Diencephalon (tissue), 2 donors: ENCODE results near the genes KLF2 and SLC35E1.

- RAMPAGE, long total RNA: no peak
Observed at GRCh38 chr19:15893581-15893780, 4.4 kb downstream of the CYP4F2 start.

DNA sequence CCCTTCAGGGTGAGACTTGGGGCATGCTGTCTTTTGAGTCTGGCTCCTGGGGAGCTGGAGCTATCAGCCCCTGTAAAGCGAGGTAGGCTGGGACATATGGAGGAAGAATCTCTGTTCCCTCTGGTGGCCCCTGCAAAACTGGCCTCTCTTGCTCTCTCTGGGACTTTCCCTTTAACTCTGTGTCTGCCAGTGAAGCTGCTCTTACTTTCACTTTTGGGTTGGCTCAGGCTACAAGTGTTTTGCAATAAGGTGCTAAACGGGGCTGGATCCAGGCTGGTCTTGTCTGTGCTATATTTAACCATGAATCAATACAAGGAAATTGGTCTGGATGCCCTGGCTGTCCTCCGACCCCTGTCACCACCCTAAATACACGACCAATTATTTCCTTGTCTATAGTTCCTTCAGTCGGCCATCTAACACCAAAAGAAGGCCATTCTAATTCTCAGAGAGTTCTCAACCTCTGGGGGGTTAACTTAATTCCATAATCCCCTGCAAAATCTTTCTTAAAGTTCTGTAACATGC is 53.2 kb downstream of the OR10H4 start:
- RAMPAGE, long total RNA: no peak

DNA sequence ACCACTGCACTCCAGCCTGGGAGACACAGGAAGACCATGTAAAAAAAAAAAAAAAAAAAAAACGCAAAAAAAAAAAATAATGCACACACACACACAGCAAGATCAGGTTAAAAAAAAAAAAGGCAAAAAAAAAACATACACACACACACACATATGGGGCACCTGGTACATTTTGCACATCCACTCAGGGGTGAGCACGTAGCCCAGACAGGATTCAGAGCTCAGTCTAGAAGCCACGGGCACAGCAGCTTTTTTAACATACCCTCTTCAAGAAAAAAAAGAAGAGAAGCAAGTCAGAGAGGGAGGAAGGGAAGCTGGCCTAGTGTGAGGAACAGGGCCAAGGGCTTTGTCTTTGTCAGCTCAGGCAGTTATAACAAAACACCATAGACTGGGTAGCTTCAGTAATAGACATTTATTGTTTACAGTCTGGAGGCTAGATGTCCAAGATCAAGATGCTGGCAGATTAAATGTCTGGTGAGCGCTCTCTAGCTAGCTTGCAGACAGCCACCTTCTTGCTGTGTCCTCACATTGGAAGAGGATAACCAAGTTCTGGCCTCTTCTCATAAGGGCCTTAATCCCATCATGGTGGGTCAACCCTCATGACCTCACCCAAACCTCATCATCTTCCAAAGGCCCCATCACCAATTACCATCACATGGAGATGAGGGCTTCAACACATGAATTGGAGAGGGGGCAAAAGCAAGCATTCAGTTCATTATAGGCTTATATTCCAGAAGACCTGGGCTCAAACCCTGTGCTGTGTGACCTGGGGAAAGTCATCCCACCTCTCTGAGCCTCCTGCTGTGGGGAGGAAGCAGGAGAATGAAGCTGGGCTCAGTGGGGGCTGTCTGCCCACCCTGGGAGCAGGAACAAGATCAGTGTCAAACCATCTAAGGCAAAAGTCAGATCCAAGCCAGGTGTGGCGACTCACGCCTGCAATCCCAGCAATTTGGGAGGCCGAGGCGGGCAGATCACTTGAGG is 2.1 kb upstream of the TPM4 start:
- RAMPAGE, long total RNA: no peak

DNA sequence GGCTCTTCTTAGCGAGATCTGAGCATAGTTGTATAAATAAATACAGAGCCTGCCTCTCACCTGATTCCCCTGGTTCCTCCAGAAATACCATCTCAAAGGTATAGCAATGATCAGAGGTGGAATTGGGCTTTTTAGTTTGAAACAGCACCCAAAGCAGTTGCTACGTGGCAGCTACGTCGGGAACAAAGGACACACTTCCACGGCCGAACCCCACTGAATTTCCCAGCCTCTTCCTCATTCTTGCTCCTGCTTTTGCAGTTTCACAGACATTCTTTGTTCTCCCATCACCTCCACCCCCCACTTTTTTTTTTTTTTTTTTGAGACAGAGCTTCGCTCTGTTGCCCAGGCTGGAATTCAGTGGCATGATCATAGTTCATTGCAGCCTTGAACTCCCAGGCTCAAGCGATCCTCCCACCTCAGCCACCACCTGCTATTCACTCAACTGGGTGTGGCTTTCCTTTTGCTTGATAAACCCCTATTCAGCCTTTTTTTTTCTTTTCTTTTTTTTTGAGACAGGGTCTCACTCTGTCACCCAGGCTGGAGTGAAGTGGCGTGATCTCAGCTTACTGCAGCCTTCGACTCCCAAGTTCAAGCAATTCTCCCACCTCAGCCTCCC is 13.2 kb downstream of the TPM4 start:
- RAMPAGE, long total RNA: no peak

- RAMPAGE, long total RNA: no peak
Observed at GRCh38 chr19:16091210-16091670, 14.9 kb downstream of the TPM4 start.

- RAMPAGE, long total RNA: no peak
Observed at GRCh38 chr19:16101258-16101983, 10.3 kb upstream of the RAB8A start.

DNA sequence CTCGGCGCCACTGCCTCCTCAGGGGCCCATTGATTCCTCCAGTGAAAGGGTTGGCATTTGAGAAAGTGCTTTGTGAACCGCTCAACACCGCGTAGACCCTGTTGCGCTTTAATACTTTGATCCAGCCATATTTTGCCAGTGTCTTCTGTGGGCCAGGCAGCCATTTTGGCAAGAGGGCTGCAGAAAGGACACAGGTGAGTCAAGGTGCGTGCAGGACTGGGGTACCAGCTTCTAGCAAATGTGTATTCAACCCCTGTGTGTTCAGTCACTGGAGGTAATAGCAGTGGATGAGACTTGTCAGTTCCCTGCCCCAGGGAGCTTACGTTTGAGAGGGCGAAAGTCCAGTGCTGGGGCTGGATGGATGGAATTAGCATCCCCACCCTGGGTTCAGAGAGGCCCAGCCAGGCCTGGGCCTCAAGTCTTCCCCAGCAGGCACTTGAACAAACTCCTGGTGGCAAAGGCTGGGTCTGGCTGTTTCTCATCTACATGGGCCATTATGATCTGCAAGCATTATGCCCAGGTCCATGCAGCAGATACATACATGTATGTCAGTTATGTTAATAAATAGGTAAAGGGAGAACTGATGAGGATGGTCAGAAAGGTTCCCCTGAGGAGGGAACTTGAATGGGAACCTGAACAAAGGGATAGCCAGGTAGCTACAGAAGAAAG is 3.9 kb downstream of the RAB8A start:
- RAMPAGE, long total RNA: no peak

- RAMPAGE, long total RNA: no peak
Observed at GRCh38 chr19:16141170-16141629, 2.3 kb upstream of the HSH2D start.

- RAMPAGE, long total RNA: no peak
Observed at GRCh38 chr19:16160806-16161555, 12.3 kb downstream of the CIB3 start.

DNA sequence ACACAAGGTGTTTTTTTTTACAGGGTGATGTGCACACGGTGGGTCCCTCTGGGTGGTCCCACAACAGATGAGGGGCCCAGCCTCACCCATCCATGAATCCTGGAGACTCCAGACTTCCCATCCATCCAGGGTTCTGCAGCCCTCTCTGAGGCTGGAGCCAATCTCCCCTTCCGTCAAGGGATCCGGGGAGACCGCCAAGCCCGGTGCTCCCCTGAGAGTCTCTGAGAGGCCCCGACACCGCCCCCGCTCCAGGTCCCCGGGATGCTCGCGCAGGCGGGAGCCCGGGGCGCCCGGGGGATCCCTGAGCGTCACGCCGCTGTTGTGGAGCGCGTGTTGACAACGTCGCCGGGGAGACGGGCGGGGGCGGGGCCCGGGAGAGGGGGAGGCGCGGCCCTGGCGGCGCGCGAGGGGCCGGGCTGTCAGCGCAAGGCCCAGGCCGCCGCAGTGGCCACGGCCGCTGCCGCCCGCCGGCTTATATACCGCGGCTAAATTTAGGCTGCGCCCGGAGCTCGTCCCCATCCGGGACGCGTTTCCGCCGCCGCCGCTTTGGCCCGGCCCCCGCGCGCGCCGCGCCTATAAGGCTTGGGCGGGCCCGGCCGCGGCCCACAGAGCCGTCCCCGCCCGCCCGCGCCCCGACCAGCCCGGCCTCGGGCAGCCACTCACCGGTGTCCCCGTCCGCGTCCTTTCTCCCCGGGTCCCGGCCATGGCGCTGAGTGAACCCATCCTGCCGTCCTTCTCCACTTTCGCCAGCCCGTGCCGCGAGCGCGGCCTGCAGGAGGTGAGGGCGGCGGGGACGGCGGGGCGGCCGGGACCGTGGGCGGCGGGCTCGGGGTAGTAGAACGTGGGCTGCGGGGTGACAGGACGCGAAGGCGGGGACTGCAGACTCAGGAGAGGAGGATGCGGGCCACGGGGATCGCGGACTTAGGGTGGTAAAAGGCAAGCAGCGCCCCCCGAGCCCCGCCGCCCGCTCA is at the start of gene KLF2:
Gene KLF2, plus strand, starts transcription at position 606 of the 971 bp plus-strand sequence.
- RAMPAGE, long total RNA: no peak

GRCh38 chr19:16347632-16347882 is 22.9 kb downstream of the KLF2 start:
- RAMPAGE, long total RNA: no peak

GRCh38 chr19:16384330-16384818 is 59.7 kb downstream of the KLF2 start:
- RAMPAGE, long total RNA: no peak

GRCh38 chr19:16416497-16417444 is 55.0 kb downstream of the EPS15L1 start:
- RAMPAGE, long total RNA: no peak

GRCh38 chr19:16560050-16560469 is 12.2 kb downstream of the SLC35E1 start:
- RAMPAGE, long total RNA: no peak

DNA sequence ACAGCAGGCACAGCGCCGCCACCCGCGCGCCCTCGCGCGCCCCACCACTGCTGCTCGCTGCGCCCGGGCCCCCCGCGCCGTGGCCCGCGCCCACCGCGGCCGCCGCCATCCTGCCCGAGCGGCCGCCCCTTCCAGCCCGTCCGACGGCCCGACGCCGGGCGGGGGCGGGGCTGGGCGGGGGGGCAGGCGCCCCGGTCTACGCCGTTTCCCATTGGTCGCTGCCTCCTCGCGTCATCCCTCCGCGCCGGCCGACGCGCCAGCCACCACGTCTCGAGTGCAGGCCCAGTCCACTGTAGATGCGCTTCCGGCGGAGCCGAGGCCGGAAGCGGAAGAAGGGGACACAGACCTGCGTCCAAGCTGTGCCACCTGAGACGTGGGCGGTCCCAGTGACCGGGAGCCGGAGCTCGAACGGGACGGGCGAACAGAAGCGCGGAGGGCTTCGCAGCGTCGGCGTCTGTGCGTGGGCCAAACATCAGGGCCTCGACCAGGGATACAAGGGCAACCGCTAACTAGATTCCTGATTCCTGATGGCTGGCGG is at the start of gene SLC35E1:
Gene SLC35E1, minus strand, starts transcription at position 160 of the 538 bp plus-strand sequence.
- RAMPAGE, long total RNA: no peak

GRCh38 chr19:16585165-16585597 is 13.0 kb upstream of the SLC35E1 start:
- RAMPAGE, long total RNA: no peak

DNA sequence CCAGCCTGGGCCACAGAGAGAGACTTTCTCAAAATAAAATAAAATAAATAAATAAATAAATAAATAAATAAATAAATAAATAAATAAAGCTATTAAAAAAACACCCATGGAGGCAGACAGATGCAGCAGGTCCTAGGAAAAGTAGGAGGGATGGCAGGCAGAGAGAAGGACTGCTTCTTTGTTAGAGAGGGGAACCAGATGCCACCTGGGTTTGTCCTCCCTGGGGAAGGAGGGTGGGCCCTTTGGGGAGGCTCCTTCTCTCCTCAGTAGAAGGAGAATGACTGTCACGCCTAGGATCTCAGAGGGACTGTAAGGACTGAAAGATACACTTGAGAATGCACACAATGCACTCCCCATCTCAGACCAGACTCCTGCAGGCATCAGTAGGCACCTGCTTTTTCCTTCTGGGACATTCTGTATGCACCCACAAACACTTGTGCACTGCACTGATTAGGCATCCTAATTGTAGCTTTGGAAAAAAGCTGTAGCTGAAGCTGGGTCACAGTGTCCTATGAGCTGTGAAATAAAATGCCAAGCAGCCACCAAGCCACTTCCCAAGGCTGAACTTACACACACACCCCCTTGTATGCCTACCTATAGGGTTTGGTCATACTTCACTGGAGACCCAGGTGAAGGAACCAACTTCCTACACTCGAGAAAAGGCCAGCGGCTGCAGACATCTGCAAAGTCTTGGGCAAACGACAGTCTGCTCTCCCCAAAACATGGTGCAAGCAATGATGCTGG is 19.0 kb upstream of the SLC35E1 start:
- RAMPAGE, long total RNA: no peak

DNA sequence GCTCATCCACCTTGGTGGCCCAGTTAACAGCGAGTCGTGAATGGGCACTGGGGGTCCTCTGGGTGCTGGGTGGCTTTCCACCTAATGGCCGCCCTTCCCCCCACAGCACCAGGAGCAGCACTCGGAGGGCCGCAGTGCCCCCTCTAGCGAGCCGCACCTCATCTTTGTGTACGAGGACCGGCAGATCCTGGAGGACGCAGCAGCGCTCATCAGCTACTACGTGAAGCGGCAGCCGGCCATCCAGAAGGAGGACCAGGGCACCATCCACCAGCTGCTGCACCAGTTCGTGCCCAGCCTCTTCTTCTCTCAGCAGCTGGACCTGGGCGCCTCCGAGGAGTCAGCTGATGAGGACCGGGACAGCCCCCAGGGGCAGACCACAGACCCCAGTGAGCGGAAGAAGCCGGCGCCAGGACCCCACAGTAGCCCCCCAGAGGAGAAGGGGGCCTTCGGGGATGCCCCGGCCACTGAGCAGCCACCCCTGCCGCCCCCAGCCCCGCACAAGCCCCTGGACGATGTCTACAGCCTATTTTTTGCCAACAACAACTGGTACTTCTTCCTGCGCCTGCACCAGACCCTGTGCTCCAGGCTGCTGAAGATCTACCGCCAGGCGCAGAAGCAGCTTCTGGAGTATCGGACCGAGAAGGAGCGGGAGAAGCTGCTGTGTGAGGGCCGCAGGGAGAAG is 19.3 kb upstream of the F2RL3 start:
- RAMPAGE, long total RNA: no peak

- RAMPAGE, long total RNA: no peak
Observed at GRCh38 chr19:16889862-16890950, 1.4 kb downstream of the F2RL3 start.

- RAMPAGE, long total RNA: no peak
Observed at GRCh38 chr19:16895787-16896753, 7.3 kb downstream of the F2RL3 start.